Camera-type eye (tissue), 1 donor: ENCODE measurements around the genes VCL and KAT6B.

DNA sequence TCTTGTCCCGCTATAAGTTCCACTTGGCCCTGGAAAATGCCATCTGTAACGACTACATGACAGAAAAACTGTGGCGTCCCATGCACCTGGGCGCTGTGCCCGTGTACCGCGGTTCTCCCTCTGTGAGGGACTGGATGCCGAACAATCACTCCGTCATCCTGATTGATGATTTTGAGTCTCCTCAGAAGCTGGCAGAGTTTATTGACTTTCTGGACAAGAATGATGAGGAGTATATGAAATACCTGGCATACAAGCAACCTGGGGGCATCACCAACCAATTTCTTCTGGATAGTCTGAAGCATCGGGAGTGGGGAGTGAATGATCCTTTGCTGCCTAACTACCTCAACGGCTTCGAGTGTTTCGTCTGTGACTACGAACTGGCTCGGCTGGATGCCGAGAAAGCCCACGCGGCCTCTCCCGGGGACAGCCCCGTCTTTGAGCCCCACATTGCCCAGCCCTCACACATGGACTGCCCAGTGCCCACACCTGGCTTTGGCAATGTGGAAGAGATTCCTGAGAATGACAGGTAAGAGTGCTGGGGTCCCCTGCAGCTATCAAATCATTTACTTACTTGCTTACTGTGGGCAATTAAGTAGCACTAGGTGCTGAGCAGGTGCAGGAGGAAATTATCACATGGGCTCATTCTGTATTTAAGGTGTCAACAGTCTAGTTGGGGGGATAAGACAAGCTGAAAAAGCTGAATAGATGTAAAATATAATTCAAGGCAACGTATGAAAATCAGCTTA is 1.4 kb downstream of the FUT11 start:
- RAMPAGE, long total RNA = no peak

- RAMPAGE, long total RNA = no peak
Observed at GRCh38 chr10:73801749-73802850, 9.3 kb downstream of the NDST2 start.

DNA sequence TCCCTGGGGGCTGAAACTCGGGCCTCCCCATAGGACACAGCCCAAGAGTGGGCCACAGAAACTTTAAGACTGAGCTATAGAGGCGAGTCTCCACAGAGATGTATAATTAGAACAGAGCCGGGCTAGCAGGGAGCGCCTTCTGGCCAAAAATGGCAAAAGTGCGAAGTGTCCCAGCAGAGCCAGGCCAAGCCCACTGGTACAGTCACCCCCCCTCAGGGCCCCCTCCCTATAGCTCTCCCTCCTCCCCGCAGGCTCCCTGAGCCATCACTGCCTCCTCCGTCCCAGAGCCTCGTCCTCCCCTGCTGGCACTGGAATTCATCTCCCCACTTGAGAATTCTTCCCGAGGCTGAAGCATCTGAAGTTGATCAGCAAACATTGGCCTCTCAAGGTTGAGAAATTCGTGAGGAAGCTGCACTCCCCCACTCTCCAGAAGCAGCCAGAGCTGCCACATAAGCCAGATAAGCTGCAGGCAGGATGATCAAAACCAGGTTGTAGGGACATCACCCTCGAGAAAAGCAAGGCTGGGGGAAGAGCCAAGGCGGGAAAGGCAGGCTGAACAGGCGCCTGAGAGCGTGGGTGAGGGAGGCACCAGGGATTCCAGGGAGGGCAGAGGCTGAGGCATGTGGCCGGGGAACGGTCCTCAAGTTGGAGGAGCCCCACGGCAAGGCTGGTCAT is 23.4 kb downstream of the CAMK2G start:
- RAMPAGE, long total RNA = no peak

- RAMPAGE, long total RNA = no peak
Observed at GRCh38 chr10:73914553-73914979, 3.6 kb downstream of the PLAU start.

DNA sequence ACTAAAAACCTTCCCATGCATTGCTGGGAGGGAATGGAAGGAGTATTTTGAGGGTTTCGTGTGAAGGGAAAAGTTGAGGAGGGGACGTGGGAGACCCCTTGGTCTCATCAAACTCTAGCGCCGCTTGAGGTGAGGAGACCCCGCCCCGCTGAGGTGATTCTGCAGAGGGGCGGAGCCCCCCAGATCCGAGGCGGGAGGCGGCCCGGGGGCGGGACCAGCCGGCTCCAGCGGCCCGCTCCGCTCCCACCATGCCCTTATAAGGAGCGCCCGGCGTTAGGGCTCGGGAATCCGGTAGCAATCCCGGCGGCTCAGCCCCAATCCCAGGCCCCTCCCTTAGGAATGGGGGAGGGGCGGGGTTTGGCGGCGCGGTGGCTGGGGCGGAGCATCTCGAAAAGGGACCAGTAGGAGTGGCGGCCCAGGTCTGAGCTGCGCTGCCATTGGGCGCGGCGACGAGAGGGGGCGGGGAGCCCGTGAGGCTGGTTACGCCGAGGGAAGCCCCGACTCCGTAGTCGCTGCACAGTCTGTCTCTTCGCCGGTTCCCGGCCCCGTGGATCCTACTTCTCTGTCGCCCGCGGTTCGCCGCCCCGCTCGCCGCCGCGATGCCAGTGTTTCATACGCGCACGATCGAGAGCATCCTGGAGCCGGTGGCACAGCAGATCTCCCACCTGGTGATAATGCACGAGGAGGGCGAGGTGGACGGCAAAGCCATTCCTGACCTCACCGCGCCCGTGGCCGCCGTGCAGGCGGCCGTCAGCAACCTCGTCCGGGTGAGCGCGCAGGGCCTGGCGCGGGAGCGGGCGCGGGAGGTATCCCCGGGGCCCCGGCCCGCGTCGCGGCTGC is at the start of gene VCL:
TSS of gene VCL (plus strand) at position 508 of the 840 bp plus-strand sequence.
- RAMPAGE, long total RNA = no peak

GRCh38 chr10:74217961-74218564 is 67.0 kb downstream of the ADK start:
- RAMPAGE, long total RNA = no peak

- RAMPAGE, long total RNA = no peak
Observed at GRCh38 chr10:74826129-74827002, at the start of gene KAT6B. Gene KAT6B, plus strand, starts transcription at chr10:74826600.

DNA sequence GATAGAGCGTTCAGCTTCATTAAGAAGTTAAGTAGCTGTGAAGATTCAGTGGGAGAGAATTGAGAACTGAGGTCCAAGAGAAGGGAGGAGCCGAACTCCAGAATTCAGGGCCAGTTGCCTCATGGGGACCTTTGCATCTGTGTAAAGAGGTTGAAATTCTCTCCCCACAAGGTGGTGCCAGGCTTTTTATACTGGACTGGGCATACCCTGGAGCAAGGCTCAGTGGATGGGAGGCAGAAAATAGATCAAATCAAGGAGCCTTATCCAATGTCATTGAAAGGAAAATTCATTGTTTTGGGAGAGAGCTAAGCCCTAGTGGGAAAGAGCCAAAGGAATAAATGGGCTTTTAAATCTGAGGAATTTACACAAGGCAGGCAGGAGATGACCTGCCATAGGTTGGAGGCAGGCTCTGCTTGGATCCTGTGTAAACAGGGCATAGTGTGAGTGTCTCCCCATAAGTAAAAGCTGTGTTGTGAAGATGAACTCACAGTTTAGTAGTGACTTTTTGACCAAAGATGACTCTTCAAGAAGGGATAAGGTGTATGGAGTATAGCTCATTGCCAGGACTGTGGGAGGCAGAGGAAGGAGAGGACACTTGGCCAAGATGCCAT is 63.1 kb downstream of the KAT6B start:
- RAMPAGE, long total RNA = no peak

GRCh38 chr10:74967736-74968403 is 105.6 kb downstream of the DUSP29 start:
- RAMPAGE, long total RNA = no peak

- RAMPAGE, long total RNA = no peak
Observed at GRCh38 chr10:74988674-74989731, 84.4 kb downstream of the DUSP29 start.

DNA sequence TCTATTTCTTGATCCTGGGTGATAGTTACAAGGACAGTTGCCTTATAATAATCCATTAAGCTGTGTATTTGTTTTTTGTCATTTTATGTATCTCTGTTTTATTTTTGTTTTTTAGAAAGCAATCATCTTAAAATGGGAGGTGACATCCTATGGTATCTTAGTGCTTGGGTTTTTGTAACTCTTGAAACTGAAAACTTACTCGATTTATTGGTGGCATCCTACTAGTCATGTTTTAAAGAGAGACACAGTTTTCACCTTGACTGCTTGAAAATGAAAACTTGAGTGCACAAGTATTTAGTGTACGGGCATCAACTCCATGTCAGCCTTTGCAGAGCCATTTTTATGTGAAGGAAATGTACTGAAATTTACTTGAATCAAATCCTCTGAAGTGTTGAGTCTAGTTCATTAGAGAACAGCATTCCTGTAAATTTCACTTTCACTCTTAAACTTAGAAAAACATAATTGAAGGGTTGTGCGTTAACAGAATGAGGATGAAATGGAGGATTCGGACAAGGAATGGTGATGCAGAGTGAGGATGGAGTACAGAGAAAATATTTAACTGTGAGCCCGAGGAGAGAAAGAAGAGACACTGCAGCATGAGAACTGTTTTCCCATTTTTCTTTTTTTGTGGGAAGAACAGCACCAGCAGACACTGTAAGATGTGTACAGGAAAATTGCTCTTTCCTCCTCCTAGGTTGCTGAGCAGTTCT is 65.7 kb downstream of the DUSP29 start:
- RAMPAGE, long total RNA = no peak

- RAMPAGE, long total RNA = no peak
Observed at GRCh38 chr10:75101759-75102306, 2.5 kb upstream of the DUSP13 start.

DNA sequence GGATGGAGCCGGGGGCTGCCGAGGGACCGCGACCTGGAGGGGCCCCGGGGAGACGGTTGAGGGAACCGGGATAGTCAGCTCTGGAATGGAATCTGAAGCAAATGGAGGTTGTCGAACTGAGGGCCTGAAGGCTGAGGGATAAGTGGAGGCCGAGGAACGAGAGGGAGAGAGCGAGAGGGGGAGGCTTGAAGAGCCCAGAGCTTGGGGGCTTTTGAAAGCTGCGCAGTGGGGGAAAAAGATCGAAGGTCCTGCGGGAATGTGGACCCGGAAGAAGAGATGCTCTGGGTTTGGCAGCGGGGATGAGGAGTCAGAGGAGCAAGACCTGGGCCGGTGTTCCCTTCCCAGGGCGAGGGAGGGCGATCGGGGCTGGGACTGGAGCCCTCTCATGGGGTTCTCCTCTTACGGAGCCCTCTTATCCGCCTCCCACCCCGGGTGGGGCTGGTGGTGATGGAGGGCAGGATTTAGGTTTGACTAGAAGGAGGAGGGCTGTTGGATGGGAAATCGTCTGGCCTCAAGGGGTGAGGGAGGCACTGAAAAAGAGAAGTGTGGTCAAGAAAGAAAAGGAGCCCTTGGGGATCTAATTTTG is 432 bp downstream of the SAMD8 start:
- RAMPAGE, long total RNA = no peak

DNA sequence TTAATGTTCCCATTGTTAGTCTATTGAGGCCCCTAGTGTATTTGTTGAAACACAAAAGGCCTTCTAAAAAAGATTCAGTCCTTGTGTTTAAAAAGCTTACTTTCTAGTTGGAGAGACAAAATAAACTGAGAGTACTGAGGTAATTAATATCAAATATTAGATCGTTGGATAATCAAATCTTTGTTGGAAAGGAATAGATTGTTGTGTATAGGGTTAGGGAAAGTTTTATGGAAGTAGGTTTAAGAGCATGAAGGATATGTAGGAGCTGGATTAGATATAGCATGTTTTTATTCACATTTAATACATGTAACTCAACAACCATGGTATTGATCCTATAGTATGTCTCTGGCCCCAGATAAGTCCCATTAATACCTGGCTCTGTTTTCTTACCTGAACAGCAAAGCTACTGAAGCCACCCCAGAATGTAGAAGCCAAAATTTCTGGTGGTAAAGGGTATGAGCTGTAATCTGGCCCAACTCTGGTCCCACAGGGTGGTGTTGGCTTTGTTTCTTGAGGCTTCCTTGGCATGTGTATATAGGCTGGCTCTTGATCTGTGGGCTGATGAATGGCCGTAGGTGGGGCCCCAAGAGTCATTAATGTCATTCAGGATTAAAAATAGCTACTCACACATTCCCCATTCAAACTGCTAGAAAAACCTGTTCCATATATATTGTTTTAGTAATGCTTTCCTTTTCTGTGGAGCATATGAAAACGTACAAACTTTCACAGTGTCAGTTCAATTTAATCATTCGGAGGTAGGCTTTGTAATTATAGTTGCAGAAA is 5.8 kb downstream of the VDAC2 start:
- RAMPAGE, long total RNA = no peak

DNA sequence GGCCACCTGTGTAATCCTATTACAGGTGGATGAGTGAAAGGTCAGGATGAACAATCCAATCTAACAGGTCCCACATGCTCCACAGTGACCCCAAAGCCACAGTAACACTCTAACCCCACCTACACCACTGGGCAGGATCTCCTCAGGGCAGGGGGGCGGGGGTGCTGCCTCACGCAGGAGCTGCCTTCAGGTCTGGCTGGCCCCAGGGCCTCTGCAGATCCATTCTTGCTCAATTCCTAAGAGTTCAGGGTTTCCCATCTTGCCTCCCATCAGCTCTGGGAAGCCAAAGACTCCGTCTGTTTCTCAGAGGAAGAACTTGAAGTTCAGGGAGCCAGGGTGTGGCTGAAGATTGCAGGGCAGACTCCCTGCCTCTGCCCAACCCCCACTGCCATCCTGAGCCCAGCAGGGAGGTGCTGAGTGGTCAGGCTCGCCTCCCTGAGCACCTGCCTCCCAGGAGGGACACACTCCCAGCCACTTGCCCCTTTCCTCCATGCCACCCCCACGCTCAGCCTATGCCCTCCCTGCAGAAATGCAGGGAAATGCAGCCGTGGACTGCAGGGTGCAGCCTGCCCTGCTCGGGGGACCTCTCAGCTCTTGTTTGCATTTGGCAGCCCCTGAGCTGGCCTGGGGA is 9.8 kb upstream of the COMTD1 start:
- RAMPAGE, long total RNA = no peak

DNA sequence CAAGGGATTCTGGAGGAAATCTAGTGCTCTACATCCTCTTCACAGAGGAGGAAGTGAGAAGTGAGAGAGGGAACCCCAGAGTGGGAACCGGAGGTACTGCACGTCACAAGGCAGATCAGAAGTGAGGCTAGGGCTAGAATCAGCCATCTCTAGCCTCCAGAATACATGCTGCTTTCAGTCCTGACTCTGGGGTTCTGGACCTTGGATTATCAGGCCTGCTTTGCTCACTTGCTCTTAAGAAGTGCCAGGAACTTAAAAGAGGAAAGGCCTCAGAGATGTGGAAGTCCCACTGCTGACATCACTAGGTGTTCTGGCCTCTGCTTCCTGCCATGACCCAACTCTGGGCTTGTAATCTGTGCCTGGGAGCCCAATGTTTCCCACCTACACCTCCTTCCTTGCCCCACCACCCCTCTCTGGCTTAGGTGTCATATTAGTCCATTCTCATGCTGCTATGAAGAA is 25.6 kb downstream of the ZNF503 start:
- RAMPAGE, long total RNA = no peak

DNA sequence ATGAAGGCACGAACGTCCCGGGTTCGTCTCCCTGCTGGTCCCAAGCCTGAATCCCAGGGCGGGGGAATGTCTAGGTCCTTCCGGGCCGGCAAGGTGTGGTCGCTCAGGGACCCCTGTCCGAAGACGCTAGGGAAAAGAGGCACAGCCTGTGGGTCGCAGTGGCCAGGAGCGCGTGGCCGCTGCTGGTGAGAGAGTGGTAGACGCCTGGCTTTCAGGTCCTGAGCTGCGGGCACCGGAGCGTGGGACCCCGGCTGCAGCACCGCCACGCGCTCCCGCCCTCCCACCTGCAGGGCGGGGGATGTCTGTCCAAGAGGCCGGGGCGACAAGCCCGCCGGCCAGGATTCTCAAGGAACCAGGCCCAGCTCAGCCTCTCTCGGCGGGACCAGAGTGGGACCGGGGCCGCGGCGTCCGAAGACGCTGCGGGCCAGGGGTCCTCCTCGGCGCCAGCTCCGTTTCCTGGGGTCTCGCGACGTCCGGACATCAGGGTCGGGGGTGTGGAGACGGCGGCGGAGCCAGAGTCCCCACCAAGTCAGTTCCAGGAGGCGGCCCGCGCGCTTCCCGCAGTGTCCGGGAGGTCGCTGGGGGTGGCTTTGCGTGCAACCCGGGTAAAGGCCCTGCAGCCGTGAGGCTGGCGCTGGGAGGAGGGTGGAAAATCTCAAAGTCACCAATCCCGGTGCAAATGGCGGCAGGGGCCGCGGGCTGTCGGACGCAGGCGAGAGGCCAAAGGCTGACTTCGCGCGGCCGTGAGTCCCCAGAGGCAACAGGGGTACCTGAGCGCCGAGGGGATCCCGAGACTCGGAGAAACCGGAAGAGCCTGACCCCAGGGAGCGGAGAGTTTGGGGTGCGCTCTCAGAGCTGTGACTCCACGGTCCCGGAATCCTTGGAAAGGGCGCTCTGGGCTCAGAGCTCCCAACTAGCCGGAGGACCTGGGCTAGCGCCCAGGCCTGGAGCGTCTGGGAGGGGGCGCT is 5.4 kb downstream of the ZNF503 start:
- RAMPAGE, long total RNA = no peak

GRCh38 chr10:75397310-75397622 is 4.3 kb downstream of the ZNF503 start:
- RAMPAGE, long total RNA = no peak

- RAMPAGE, long total RNA = no peak
Observed at GRCh38 chr10:75404078-75404752, 2.7 kb upstream of the ZNF503 start.

- RAMPAGE, long total RNA = no peak
Observed at GRCh38 chr10:75480357-75481416, 49.3 kb downstream of the LRMDA start.